Smooth muscle cell (in vitro differentiated cells): Measurements from ENCODE around the genes SMAD1 and ZNF827.

DNA sequence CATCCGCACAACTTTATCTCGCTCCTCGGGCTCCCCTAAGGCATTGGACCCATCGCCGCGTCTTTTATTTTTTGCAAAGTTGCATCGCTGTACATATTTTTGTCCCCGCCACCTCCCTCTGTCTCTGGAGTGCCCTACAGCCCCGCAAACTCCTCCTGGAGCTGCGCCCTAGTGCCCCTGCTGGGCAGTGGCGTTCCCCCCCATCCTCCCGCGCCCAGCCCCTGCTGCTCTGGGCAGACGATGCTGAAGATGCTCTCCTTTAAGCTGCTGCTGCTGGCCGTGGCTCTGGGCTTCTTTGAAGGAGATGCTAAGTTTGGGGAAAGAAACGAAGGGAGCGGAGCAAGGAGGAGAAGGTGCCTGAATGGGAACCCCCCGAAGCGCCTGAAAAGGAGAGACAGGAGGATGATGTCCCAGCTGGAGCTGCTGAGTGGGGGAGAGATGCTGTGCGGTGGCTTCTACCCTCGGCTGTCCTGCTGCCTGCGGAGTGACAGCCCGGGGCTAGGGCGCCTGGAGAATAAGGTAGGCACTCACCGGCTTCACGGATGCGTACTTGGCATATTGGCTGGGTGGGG, 566 bp downstream of the HHIP start:
- RAMPAGE, long total RNA: no peak

- RAMPAGE, long total RNA: no peak
These were observed 29.9 kb downstream of the OTUD4 start for GRCh38 chr4:145150293-145151061.

DNA sequence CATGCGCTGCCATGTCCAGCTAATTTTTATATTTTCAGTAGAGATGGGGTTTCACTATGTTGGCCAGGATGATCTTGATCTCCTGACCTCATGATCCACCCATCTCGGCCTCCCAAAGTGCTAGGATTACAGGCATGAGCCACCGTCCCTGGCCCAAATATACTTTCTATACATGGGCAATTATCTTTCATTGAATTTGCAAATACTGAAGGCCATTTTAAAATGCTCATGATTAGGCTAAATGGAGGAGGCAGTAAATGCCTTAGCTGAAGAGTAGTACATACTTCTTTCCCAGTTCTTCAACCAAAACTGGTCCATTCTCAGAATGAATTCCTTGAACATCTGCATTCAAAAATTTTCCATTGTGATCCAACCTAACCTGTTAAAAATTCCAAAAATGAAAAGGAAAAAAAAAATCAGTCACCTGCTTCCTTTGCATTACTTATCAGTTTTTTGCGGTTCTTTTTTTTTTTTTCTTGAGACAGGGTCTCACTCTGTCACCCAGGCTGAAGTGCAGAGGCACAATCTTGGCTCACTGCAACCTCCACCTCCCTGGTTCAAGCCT, 28.1 kb downstream of the OTUD4 start:
- RAMPAGE, long total RNA: no peak

DNA sequence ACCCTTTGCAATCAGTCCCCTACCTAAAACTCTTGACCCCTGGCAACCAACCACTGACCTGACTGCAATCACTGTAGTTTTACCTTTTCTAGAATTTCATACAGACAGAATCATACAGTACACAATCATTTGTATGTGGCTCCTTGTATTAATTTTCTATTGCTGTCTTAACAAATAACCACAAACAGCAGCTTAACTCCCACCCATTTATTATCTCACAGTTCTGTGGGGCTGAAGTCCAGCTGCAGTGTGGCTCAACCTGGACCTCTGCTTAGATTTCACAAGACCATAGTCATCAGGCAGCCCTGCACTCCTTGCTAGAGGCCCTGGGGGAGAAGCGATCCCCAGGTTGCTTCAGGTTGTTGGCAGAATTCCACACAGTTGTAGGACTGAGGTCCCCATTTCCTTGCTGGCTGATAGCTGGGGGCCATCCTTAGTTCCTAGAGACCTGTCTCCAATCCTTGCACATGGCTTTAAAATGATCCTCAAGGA, 61.1 kb upstream of the SMAD1 start:
- RAMPAGE, long total RNA: no peak

GRCh38 chr4:145481396-145482561, at the start of gene SMAD1:
TSS of gene SMAD1 (plus strand) at chr4:145481853.
- RAMPAGE, long total RNA: start-site peak on the plus strand at chr4:145481650-145481761, 23 and 19 reads in 2 replicates

DNA sequence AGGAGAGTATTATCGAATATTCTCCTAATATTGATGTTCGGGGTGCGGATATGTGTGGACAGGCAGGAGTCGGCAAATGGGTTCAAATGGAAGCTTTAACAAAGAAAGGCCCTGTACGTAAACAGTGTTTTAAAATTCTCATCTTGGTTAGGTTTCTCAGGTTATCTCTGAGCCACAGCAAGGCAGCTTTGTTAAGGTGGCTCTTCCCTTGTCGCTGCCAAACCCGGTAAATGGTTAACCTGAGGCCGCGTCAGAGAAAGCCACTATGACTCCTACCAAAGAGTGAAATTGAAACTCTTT, 302 bp downstream of the MMAA start:
- RAMPAGE, long total RNA: no peak

- RAMPAGE, long total RNA: no peak
These were observed 102.4 kb downstream of the ZNF827 start for GRCh38 chr4:145835769-145837000.

DNA sequence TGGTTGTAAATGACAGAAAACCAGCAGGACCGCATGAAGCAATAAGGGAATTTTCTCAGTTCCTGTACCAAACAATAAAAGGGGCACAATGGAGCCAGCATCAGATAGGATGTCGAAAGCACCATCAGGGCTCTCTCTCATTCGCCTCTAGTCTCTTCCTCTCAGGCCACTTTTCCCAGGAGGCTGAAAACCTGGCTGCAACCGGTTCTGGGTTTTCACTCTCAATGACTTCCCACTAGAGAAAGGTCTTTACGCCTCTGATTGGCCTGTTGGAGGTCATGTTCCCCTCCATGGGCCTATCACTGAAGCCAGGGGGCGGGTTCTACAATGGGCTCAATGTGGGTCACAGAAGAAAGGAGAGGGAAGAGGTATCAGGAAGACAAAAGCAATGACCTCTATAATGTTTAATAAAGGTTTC, 29.3 kb downstream of the ZNF827 start:
- RAMPAGE, long total RNA: no peak

GRCh38 chr4:145938087-145939231, at the start of gene ZNF827:
TSS of gene ZNF827 (minus strand) at chr4:145938823.
- RAMPAGE, long total RNA: start-site peak on the minus strand at chr4:145938803-145939030, 156 and 55 reads in 2 replicates

- RAMPAGE, long total RNA: no peak
These were observed 53.8 kb upstream of the LSM6 start for GRCh38 chr4:146121585-146122277.

DNA sequence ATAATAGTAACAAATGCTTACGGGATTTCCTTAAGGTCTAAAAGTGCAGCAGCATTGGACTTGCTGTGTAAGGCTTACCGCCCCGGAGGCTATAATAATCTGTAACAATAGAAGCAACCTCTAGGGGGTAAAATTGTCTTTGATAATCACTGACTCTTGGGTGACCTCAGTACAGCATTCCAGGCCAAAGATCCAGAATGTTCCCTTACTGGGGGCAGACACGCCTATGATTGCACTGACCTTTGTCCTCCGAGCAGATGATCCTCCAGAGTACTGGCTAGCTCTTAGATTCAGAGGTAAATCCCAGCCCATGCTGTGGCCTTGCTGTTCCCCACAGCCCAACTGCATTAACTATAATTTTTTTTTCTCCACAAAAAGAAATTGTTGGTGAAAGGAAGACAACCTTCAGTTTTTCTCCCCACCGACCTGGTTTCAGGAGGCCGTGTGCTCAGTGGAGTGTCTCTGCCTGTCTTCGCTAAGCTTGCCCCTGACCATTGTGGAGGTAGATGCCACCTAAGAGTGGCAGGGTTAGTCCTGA, 16.6 kb downstream of the LSM6 start:
- RAMPAGE, long total RNA: no peak

GRCh38 chr4:146237941-146238537, 23.7 kb downstream of the REELD1 start:
- RAMPAGE, long total RNA: no peak

DNA sequence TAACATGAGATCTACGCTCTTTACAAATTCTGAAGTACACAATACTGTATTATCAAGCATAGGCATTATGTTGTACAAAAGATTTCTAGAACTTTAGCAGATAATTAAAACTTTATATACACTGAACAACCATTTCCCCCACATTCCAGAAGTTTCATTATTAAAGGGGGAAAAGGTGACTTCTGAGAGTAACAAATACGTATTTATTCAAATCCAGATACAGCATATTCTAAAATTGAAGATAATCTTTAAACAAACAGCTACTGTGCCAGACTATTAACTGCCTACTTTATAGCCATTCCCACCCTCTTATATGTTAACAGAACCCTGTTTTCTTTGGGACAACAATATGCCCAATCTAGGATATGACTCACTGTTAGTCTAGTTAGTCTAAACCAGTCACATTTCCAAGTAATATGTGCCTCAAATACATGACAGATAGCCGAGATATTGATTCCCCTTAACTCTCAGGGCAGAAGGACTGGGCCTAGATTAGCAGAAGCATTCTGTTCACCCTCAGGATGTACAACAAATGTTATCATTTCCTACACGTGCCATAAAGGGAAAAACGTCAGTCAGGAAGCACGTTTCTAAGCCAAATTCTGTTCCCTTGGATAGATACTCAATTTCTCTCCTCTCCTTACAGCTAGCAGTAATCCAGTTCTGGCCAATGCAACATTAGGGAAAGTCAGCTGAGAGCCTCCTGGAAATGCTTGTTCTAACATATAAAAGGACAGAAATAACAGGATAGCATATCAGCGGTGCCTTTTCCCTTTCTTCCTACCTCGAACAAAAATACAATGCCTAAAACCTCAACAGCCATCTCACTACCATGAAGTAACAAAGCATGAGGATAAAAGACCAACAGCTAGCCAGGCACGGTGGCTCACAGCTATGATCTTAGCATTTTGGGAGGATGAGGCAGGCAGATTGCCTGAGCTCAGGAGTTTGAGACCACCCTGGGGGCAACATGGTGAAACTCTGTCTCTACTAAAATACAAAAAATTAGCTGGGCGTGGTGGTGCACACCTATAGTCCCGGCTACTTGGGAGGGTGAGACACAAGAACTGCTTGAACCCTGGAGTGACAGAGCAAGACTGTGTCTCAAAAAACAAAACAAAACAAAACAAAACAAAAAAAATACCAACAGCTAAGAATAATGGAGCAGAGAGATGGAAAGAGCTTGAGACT, 113.9 kb downstream of the SLC10A7 start:
- RAMPAGE, long total RNA: no peak

- RAMPAGE, long total RNA: no peak
These were observed 897 bp downstream of the SLC10A7 start for GRCh38 chr4:146520823-146521263.

DNA sequence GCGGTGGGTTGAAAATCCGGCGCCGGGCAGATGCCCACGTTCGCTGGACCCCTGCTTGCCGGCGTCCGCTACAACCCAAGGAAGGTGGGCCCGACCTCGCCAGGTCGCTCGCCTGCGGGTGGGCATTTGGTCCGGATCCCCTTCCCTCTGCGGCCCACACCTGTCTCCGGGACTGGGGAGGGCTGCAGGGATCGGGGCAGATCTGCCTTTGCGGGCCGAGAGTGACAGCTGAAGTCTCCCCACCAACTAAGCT, 714 bp upstream of the SLC10A7 start:
- RAMPAGE, long total RNA: no peak

DNA sequence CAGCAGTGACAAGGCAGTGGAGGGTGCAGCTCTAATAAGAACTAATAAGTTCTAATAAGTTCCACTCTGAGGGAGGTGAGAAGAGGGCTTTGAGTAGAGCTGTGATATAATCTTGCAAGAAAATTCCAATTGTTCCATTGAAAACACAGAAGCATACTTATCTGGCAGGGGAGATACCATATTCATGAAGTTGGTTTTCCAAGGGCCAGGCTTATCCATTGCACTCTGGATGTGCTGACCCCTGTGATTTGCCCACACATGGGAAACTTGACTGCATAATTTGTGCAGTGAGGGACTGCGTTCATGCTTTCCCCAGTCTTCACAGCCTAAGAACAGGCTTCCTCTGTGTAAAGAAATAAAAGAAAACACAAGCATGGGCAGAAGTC, 58.1 kb upstream of the SLC10A7 start:
- RAMPAGE, long total RNA: no peak

DNA sequence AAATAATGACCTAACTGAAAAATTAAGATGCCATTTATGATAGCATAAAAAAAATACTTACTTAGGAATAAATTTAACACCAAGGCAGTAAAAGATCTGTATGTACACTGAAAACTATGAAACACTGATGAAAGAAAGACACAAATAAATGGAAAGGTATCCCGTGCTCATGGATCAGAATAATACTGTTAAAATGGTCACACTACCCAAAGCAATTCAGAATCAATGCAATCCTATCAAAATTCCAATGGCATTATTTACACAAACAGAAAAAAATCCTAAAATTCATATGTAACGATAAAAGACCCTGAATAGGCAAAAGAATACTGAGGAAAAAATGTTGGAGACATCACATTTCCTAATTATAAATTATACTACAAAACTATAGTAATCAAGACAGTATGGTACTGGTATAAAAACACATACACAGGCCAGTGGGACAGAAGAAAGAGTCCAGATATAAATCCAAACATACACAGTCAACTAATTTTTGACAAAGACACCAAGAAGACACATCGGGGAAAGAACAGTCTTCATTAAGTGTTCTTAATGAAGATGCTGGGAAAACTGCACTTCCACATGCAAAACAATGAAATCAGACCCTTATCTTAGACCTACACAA, 18.8 kb downstream of the TMEM184C start:
- RAMPAGE, long total RNA: no peak

DNA sequence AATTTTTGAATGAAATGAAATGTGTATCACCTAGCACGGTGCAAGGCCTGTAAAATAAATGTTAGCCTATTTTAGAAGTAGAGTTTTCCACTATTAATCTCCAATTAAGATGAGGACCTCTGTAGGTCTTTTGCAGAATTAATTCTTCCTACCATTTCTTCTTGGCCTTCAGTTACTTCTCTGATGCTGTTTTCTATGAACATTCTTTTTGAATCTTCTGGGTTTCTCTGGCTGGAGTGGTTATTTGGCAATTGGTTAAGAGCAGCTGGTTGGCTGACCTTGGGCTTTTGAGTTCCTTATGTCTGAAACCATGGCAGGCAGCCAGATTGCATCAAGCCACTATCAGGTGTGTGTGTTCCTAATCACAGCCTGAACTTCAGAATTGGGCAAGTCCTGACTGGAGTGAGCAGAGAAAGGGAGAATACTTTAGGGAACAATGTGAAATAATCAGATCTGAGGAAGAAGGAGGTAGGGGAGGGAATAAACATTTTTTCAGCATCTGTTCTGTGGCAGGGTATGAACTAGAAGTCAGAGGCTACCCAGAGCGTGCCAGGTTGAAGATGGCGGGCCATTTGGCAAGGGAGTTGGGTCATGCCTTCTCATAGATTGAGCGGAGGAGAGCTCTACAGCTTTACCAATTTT, 90.2 kb downstream of the ARHGAP10 start:
- RAMPAGE, long total RNA: no peak

DNA sequence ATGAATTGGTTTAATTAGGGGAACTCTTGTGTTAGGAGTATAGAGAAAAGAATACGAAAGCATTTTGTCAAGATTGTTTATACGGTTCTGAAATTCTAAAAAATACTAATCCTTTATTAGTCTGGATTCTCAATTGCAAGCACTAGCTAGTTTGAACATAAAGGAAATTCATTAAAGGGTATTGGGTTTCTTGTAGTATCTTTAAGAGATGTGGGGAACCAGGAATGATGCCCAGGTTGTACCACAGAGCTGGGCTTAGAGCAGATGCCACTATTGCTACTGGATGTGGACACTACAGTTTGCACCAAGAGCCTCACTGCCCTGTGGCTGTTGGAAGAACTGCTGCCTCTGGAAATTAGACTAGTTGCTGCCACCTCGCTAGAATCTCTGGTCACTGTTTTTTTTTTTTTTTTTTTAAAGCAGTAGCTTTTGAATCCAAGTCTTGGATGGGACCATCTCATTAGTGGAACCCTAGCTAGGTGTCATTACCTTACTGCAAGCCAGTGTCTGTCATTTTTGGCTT, 105.4 kb downstream of the ARHGAP10 start:
- RAMPAGE, long total RNA: no peak

DNA sequence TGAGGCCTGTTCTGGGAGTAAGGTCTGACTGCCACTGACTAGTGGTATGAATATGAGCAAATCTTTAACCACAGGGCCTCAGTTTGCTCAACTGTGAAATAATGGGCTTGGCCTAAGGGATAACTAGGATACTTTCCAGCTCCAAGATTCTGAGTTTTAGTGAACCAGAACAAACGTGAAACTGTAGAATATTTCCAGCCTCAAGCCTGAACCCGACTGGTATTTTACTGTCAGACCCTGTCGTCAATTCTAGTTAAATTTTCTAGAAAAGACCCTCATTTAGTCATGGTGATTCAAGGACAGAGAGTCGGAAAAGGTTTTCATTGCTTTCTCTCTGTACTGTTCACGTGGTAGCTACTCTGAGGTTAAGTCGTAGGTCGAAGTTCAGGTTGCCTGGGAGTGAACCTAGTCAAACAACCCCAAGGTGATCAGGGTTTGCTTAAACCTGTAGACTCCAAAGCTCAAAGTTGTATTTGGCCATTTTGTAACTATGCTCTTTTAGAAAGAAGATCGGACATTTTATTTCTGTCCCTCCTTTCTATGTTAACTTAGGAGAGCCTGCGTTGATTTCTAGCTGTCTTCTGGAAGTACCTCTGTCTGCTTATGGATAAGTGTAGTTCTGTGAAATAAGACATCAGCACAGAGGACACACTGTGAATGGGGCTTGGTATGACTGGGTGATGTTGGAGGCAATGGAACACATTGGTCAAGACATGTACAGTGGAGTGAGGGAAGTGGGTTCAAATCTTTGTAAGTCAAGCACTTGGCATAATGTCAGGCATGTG, 283.6 kb downstream of the ARHGAP10 start:
- RAMPAGE, long total RNA: no peak